Smooth muscle cell (in vitro differentiated cells): ENCODE measurements around the gene GAL3ST2.

GRCh38 chr2:241358221-241359026, 2.3 kb downstream of the FARP2 start:
- RAMPAGE, long total RNA: no peak

- RAMPAGE, long total RNA: no peak
Observed at GRCh38 chr2:241372383-241373474, 16.6 kb downstream of the FARP2 start.

DNA sequence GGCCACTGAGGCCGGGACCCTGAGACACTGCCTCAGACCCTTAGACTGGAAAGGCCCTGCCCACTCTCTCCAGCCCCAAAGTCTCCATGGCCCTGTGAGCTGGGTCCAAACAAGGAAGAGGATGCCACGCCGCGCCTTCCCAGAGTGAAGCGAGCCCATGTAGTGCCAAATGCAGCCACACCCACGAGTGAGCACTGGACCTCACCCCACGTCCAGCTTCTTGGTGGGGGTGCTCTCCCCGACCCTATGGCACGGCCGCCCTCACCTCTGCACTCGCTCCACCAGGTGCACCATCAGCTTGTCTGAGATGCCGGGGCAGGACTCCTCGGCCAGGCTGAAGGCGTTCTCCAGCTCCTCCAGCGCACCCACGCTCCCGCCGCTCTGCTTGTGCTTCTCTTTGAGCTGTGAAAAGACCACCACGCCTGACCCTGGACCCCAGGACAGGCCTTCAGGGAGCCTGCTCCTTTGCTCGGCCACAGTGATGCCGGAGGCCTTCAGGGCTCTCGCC, 12.2 kb downstream of the STK25 start:
- RAMPAGE, long total RNA: no peak

- RAMPAGE, long total RNA: no peak
Observed at GRCh38 chr2:241547217-241547766, 11.3 kb upstream of the BOK start.

DNA sequence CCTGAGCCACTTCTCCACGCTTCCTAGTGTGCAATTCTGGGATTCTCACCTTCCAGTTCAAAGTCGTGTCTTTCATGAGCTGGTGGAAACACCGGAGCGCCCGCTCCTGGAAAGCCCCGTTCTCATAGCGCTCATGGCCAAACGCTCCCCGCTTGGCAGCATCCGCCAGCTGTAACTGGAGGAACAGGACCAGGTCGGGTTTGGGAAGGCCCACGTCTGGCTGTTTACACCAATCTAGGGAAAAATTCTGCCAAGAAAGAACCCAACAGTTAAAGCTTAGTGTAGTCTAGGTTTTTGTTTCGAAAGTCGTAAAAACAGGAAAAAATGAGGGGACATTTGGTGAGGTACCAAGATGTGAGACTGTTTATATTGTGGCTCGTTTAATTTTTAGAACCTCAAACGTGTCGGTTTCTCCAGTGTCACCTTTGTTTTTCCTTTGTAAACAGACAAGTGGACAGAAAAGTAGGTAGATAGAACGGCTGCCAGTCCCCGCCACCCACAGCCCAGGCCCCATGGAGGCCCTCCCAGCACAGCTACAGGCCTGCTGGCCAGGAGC, 8.1 kb downstream of the DTYMK start:
- RAMPAGE, long total RNA: no peak

GRCh38 chr2:241685998-241686630, 501 bp downstream of the DTYMK start:
- RAMPAGE, long total RNA: no peak

DNA sequence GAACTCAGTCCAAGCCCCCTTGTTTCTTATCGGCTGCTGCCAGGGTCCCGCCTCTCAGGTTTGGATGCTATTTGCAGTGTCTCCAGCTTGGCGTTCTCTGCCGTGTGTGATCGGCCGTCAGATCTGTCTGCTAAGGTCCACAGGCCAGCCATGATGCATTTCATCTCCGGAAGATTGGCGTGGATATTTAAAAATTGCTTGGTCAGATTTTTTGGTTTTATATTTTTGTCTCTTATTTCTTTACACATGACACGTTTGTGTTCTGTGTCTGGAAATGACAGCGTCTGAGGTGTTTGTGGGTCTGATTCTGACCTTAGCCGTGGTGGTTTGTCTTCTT, 14.1 kb upstream of the GAL3ST2 start:
- RAMPAGE, long total RNA: no peak

GRCh38 chr2:241776620-241776927, at the start of gene GAL3ST2:
GAL3ST2 (plus strand) TSS chr2:241776822.
- RAMPAGE, long total RNA: no peak

DNA sequence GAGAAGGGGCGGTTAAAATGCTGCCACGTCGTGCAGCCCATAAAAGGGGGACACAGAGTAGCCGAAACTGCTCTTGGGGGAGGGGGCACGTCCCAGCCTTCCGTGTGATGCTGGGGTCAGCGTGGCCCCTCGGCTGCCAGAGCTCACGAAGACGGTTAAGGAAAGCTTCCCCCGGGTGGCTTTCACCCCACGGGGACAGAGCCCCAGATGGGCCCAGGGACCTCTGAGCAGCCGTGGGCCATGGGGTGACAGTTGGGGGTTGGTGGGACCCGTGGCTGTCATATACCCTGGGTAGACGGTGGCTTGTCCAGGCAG, 342 bp downstream of the NEU4 start:
- RAMPAGE, long total RNA: no peak

DNA sequence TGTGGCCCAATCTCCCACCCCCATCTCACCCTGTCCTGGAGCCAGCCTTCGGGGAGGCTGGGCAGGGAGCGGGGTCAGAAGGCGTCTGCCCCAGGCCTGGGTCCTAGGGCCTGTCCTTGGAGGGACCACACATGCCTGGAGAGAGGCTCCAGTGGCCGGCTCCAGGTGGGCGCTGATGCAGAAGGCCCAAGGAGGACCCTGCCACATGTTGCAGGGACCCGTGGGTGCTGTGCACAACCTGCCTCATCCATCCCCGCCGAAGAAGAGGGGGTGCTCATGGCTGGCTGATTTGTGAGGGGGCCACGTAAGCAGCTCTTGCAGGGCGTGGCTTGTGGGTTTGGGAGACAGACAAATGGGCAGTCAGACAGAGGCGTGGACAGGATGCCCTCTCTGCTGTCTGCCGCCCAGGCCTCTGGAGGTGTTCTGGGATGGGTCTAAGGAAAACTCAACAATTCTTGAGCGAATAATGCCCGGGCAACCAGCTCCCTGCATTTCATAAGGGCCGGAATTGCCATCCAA, 2.2 kb upstream of the RTP5 start:
- RAMPAGE, long total RNA: no peak

GRCh38 chr2:241925910-241926435, 25.7 kb upstream of the FAM240C start:
- RAMPAGE, long total RNA: no peak

GRCh38 chr2:242084657-242084900, 184.3 kb upstream of the FAM240C start:
- RAMPAGE, long total RNA: no peak